ENCODE measurements around a stretch of chr11.

DNA sequence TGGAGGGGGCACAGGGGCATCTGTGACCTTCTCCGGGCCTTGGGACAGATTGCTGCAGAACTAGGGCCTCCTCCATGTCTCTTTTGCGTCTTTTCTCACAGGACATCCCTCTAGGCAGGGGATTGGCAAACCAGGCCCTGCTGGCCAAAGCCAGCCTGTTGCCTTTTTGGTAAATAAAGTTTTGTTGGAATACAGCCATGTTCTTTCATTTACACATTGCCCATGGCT lies 56.6 kb upstream of the B3GAT1 start:
- RRBS, result no CpG with 5 or more reads among the region's 2 CpGs

DNA sequence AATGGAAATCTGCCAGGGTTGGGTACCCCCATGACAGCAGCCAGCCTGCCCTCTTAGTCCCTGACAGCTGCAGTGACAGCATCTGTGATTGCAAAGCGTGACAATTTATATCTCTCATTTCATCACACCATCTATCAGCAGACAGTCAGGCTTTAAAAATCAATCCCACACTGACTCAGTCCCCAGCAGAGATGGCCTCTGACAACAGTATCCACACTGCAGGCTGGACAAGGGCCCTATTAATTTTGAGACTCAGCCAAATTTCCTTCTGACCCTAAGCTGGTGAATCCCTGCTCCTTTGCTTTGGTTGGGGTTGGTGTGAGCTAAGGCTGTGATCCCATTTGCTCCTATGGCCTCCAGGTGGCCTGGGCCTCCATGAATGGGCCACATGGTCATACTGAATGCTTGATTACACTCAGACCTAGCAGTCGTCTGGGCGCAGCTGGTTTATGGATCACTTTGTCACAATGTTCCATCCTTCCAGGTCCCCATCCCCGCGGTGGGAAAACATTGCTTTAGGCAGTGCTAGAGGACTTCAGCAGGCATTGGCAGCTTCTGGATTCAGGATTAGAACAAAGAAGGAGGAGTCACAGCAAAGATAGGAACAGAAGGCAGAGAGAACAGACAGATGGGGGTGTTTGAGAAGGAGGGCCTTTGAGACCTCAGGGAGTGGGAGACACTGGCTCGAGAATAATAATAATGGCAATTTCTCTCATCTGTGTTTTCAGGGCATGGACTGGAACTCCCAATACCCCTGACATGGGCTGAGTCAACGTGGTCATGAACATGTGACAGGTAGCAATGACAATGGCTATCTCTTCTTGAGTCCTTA lies 68.3 kb upstream of the B3GAT1 start:
- RRBS, result no CpG with 5 or more reads among the region's 7 CpGs

GRCh38 chr11:134583423-134583912 lies 171.4 kb upstream of the B3GAT1 start:
- RRBS, result no CpG with 5 or more reads among the region's 4 CpGs

Data from epithelial cell of esophagus (primary cell).